Airway epithelial cell (primary cell): ENCODE measurements around a stretch of chr12.

GRCh38 chr12:131733476-131734515, 22.9 kb downstream of the SFSWAP start:
- RAMPAGE, long total RNA, result no peak

- RAMPAGE, long total RNA, result no peak
Measured at GRCh38 chr12:131789505-131790162, 38.6 kb upstream of the MMP17 start.

GRCh38 chr12:131904130-131904868, 9.9 kb downstream of the ULK1 start:
- RAMPAGE, long total RNA, result no peak

DNA sequence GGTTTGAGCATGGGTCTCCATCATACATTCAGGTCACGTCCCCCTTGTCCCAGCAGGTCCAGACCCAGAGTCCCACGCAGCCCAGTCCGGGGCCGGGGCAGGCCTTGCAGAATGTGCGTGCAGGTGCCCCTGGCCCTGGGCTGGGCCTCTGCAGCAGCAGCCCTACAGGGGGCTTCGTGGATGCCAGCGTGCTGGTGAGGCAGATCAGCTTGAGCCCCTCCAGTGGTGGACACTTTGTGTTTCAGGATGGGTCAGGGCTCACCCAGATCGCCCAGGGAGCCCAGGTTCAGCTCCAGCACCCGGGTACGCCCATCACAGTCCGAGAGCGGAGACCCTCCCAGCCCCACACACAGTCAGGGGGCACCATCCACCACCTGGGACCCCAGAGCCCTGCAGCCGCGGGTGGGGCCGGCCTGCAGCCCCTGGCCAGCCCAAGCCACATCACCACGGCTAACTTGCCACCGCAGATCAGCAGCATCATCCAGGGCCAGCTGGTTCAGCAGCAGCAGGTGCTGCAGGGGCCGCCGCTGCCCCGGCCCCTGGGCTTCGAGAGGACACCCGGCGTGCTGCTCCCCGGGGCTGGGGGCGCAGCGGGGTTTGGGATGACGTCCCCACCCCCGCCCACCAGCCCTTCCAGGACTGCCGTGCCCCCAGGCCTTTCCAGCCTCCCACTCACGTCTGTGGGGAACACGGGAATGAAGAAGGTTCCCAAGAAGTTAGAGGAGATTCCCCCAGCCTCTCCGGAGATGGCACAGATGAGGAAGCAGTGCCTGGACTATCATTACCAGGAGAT, 11.4 kb downstream of the EP400 start:
- RAMPAGE, long total RNA, result no peak

DNA sequence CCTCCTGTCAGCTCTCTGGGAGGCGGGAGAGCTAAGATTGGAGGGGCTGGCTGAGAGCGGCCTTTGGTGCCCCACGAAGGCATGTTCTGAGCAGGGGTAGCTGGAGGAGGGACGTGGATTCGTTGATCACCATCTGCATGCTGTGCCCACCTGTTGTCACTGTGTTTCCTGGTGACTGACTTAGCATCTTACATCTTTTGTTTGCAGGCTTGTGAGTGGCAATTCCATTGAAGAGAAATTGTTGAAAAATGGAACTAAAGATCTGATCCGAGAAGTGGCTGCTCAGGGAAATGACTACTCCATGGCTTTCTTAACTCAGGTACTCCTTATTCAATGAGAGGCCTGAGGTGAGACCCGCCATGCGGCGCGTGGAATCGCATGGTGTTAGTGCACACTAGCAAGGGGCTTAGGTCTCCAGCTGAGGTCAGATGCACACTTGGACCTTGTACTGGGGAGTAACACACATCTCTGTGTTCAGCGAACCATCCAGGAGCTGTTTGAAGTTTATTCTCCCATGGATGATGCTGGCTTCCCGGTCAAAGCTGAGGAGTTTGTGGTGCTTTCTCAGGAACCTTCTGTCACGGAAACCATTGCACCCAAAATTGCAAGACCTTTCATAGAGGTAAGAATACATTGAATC, 87.9 kb downstream of the EP400 start:
- RAMPAGE, long total RNA, result no peak

GRCh38 chr12:132078240-132078957, 65.7 kb downstream of the DDX51 start:
- RAMPAGE, long total RNA, result no peak

- RAMPAGE, long total RNA, result no peak
Measured at GRCh38 chr12:132490955-132491602, 1.1 kb downstream of the FBRSL1 start.

DNA sequence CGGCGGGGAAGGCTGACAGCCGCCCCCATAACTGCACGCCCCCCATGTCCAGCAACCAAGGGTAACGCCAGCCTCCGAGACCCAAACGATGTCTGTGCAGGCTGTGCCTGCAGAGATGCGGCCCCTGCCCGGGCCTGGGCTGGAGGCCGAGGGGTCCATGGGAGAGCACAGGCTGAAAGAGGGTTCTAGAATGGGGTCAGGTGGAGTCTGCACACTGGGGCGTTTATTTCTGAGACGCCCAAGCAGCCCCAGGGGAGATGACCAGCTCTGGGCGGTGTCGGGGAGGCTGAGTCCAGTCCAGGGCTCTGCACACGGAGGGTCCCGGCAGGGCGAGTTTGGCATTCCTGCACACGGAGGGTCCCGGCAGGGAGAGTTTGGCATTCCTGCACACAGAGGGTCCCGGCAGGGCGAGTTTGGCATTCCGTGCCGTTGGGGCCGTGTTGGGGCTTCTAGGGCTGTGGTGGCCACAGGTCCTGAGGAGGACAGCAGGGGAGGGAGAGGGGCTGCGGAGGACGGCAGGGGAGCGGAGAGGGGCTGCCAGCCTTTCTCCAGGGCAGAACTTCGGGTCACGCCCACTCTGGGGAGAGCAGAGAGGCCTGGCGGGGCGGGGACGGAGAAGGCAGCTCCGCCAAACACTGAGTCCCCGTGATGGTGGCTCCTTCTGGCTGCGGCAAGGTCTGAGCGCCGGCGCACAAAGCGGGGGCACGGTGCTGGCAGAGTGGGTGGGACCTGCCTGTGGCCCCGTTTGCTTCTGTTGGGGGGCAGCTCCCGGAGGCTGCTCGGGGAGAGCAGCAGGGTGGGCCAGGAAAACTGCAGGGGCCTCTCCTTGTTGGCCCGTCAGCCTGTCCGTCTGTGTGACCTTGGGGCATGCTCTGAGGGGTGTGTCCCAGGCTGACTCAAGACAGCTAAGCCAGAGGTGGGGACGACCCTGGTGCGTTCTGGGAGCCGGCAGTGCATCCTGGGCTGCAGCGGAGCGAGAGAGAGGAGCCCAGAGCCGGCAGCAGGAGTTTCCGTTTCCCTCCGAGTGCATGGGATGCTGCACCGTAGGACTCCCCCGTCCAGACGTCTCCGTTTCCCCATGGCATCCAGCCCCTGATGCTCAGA, 60.1 kb downstream of the FBRSL1 start:
- RAMPAGE, long total RNA, result no peak

- RAMPAGE, long total RNA, result no peak
Measured at GRCh38 chr12:132560898-132561714, 49.3 kb downstream of the LRCOL1 start.

DNA sequence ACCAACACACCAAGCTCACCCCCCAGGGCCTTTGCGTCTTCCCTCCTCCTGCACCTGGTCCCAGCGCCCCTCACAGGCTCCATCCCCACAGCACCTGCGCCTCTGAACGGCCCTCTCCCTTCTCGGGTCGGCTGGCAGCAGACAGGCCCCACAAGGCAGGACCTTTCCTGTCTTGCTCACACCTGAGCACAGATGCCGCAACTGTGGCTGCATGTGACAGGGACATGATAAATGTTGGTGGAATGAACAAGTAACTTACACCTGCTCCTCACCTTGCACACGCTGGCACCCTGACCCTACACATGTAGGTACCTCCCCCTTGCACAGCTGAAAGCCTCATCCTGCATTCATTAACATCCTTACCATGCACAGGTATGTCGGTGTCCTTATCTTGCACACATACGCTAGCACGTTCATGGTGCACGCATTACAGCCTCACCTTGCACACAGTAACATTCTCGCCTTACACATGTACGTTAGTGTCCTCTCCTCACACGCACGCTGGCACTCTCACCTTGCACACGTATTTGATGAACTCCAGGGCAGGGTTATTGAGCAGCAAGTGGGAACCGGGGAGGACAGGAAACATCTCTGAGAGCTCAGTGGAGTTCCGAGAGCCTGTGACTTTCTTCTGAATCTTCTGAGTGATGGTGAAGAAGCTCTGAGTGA, 13.4 kb downstream of the P2RX2 start:
- RAMPAGE, long total RNA, result no peak

DNA sequence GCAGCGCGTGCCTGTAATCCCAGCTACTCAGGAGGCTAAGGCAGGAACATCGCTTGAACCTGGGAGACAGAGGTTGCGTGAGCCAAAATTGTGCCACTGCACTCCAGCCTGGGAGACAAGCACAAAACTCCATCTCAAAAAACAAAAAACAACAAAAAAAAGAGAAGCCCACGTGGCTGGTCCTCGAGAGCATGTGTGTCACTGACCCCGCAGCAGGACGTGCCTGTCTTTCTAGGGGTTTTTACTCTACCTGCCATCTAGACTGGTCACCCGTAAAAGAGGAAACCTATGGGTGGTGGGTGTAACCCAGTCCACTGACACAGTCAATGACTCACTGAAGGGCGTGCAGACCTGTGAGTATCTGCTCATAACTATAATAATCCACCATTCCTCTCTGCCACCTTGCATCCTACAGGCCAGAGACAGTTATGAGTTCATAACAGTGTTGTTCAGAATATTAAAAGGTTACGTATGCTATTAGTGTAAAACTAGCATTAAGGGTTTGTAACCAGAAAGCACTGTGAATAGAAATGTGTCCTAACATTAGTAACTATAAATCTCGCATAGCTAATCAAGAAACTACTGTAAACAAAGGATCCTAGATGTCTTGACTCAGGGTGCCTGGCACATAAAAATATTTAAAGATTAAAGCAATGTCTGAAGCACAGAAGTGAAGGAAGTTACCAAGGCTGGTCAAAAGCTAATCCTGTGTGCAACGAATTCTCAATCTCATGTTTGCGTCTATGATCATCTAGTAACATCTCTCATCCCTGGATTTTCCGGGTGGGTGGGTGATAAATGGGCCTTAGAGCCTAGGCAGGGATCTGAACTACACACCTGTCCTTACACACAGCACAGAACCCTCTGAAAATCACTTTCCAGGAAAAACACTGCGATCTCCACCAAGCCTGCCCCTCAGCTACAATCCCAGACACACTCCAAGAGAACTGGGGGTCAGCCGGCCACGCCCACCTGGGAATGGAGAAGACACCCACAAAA, 4.4 kb downstream of the GOLGA3 start:
- RAMPAGE, long total RNA, result no peak

DNA sequence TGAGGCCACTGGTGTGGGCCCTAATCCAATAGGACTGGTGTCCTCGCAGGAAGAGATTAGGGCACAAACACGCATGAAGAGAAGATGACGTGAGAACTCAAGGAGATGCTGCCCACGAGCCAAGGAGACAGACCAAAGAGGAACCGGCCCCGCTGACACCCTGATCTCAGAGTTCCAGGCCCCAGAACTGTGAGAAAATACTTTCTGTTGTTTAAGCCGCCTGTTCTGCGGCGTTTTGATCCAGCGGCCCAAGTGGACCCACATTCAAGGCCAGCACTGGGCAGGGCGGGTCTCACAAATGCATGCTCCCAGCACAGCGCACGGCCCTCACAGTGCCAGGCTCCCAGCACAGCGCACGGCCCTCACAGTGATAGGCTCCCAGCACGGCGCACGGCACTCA, 6.8 kb upstream of the GOLGA3 start:
- RAMPAGE, long total RNA, result no peak

DNA sequence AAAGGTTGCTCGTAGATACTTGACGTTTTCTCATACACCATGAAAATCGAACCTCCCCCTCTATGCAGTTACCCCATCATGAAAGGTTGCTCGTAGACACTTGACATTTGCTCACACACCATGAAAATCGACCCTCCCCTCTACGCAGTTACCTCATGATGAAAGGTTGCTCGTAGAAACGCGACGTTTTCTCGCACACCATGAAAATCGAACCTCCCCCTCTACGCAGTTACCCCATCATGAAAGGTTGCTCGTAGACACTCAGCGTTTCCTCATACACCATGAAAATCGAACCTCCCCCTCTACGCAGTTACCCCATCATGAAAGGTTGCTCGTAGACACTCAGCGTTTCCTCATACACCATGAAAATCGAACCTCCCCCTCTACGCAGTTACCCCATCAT, 7.6 kb upstream of the CHFR start:
- RAMPAGE, long total RNA, result no peak

DNA sequence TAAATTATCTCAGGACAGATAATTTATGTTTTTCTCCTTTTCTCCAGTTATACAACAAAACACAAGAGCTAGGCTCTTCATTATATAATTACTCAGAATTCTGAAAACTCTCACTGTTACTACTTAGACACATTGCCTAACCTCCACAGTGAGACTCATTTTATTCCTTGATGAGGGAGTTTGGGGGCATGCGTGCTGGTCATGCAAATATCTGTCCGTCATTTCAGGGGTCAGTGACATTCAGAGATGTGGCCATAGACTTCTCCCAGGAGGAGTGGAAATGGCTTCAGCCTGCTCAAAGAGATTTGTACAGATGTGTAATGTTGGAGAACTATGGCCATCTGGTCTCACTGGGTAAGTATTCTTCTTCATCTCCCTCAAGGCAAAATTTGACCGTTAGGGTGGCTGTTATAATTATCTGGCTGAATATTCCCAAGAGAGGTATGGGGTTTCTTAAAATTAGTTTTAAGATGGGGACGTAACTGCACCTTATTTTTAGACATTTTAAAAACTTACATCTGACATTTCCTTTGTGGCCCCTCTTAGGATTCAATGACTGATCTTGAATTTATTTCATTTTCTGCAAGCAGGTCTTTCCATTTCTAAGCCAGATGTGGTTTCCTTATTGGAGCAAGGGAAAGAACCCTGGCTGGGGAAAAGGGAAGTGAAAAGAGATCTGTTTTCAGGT, 2.3 kb downstream of the ZNF140 start:
- RAMPAGE, long total RNA, result no peak